Left cardiac atrium (tissue), 1 donor: Measurements from ENCODE around the gene C16orf95.

- PRO-cap = no peak
Observed at GRCh38 chr16:86567481-86568247, 1.0 kb downstream of the FOXC2 start.

DNA sequence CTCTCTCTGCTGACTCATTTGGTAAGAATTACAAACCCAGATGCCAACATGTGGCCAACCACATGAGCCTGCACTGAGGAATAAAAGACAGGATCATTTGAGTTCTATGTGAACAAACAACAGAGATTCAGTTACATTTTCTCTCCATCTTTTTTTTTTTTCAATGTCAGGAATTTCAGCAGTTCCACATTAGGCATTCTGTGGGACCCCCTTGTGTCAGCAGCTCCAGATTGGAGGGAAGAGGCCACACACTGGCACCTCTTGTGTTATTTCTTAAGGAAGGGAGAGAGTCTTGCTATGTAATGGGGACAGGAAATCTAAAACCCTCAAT is 172.9 kb downstream of the FOXL1 start:
- PRO-cap = no peak

GRCh38 chr16:87317146-87318126 is at the start of gene C16orf95:
TSS of gene C16orf95 (minus strand) at chr16:87317392.
- PRO-cap = bidirectional peak, plus-strand start at chr16:87317496, minus-strand start at chr16:87317350

- PRO-cap = no peak
Observed at GRCh38 chr16:87381039-87381860, 2.3 kb downstream of the FBXO31 start.

GRCh38 chr16:87398464-87399121 is 6.5 kb downstream of the MAP1LC3B start:
- PRO-cap = no peak

- PRO-cap = no peak
Observed at GRCh38 chr16:87399122-87399939, 7.2 kb downstream of the MAP1LC3B start.

- PRO-cap = no peak
Observed at GRCh38 chr16:87405231-87405820, 13.2 kb downstream of the MAP1LC3B start.

DNA sequence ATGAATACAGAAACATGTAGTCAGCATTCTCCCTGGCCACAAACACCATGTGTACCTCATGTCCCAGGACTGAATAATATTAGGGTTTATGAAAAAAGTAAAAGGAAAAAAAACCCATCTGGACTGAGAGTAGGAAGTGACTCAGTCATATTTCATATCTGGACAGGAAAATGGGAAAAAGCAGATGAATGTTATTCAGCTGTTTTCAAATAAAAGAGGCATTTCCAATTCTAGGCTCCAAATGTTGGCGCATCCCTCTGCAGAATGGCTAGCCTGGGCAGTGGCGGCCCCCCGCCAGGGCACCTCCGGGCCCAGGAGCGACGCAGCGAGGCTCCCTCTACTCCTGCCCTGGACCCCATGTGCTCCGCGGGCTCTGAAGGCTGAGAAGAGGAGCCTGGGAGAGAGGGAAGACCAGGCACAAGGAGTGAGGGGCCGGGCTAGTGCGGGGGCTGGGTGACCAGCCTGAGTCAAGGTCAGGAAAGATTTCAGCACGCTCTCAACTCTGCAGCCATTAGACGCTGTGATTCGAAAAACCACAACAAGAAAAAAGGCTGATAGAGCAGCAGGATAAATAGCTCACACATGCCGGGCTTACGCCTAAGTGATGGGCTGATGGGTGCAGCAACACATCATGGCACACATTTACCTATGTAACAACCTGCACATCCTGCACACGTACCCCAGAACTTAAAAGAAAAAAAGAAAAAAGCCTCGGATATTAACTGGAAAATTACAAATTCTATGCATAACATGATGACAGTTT is 44.1 kb downstream of the MAP1LC3B start:
- PRO-cap = no peak

- PRO-cap = no peak
Observed at GRCh38 chr16:87490090-87491024, 2.5 kb downstream of the ZCCHC14 start.

DNA sequence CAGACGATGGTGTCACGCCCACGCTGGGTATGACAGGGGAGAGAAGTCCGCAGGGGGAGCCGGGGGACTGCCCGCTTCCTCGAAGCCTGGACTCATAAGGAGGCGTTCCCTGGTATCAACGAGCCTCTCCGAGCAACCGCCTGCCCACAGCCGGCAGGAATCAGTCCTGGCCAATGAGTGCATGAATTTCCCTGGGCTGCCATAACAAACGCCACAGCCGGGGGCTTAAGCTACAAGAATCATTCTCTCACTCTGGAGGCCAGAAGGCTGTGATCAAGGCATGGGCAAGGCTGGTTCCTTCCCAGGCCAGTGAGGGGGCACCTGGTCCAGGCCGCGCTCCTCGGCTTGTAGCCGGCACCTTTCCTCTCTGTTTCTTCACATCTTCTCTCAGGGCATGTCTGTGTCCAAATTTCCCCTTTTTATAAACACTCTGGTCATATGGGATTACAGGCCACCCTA is 26.0 kb upstream of the JPH3 start:
- PRO-cap = no peak

DNA sequence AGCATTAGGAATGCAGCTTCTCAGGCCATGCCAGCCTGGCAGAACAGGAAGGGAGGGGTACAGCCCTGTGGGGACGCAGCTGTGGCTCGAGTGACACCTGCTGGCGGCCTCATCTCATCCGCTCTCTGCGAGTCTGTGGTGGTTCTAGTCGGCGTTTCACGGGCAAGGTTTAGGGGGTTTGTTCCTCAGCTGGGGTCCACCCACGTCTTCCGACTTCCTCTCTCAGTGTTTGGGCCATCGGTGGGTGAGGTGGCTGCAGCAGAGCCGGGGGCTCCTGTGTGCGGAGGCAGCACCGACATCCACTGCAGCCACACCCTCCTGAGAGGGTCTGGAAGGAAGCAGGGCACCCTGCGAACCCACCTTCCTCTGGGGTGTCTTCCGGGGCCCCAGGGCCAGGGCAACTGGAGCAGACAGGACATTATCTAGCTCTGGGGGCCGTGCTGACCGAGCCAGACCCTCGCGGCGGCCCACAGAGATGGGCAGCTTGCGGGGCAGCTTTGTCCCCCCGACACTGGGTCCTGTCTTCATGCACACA is 33.3 kb downstream of the JPH3 start:
- PRO-cap = no peak

GRCh38 chr16:87704763-87705334 is 60.9 kb downstream of the KLHDC4 start:
- PRO-cap = no peak

GRCh38 chr16:87822656-87823313 is 46.5 kb downstream of the SLC7A5 start:
- PRO-cap = no peak

GRCh38 chr16:87849582-87850511 is 19.5 kb downstream of the SLC7A5 start:
- PRO-cap = no peak

GRCh38 chr16:87855449-87856702 is 13.4 kb downstream of the SLC7A5 start:
- PRO-cap = unidirectional peak, plus-strand start at chr16:87856442

DNA sequence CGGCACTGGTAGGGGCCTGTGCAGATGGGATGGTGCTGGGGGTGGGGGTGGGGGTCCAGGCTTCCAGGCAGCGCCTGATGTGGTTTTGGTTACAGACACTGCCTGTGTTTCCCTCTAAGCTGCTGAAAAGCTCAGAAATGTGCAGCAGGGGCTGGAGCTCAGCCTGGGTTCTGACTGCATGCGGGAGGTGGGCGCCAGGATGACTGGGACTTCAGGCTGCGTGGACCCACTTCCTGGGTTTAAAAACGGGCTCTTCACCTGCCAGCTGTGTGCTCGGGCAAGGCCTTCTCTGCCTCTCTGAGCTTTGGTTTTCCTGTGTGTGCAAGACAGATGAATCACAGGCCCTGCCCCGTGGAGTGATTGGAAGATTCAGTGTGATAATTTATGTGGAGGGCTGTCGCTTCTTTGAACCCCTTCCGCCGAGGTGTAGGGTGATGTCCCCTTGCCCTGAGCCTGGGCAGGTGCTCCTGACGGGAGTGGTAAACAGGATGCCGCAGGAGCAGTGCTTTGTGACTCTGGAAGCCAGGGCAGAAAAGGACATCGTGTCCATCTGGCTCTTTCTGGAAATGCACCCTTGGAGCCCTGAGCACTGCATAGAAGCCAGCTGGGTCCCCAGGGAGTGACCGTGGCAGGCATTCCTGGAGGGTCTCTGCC is 28.3 kb upstream of the SLC7A5 start:
- PRO-cap = no peak

GRCh38 chr16:87948957-87949402 is 2.3 kb upstream of the BANP start:
- PRO-cap = no peak

DNA sequence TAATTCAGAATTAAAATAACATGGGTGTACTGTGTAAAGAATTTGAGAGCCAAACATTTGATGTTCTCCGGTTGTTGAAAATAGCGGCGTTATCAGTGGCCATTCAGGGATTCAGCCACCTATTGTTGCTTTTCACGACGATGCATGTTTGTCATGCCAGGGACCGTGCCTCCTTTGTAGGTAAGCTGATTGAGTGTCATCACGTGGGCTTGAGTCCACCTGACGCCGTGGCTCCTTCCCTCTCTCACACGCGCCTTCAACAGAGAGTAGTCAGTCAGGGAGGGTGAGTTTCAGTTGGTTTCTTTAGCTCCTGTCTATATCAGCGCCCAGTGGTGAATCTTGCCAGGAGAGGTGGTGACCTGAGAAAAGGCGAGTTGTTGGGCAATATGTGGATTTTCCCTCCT is 31.1 kb downstream of the BANP start:
- PRO-cap = no peak

GRCh38 chr16:88088079-88088411 is 136.8 kb downstream of the BANP start:
- PRO-cap = unidirectional peak, plus-strand start at chr16:88088290

GRCh38 chr16:88232333-88233249 is 150.2 kb upstream of the ZNF469 start:
- PRO-cap = no peak